Liver (tissue), 9 donors: Measurements from ENCODE around the genes CHKA and TESMIN.

GRCh38 chr11:68115105-68116037 lies 5.8 kb downstream of the CHKA start:
- PRO-cap, 5 experiments, result peak in 1 of 5 experiments; most common plus-strand start chr11:68115597 (in 1); most common minus-strand start chr11:68115401 (in 1)
- RAMPAGE, long total RNA, 2 experiments, result no peak in any of the 2 experiments
- RRBS, result no CpG with 5 or more reads among the region's 2 CpGs

DNA sequence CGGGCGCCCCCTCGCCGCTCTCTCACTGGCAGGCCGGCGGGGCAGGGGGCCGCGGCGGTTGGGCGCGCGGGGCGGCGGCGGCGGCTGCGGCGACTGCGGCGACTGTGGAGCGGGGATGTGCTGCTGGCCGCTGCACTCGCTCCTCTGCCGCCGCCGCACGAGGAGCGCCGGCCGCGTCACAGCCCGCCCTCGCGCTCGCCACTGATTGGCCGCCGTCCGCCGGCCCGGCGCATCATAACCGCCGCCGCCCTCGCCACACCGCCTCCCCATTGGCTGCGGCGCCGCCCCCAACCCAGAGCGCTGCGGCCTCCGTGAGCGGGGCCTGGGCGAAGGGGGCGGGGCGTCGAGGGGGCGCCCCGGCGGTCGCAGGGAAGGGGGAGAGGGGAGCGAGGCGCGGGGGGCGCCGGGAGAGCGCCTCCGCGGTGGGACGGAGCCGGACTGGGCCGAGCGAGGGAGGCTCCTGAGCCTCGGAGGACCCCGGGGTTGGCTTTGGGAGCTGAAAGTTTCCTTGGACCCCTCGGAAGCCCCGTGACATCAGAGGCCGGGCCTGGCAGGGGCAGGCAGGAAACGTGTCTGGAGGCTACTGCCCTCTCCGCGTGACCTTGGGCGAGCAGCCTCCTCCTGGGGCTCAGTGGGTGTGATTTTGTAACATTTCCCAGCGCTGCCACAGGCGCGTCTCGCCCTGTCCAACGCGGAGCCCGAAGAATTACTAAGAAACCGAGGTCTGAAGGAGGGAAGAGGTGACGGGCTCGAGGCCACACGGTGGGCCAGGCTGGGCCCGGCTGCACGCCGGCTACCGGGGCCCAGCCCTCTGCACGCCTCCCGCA lies at the start of gene CHKA:
CHKA (minus strand) TSS at position 146 of the 827 bp plus-strand sequence.
- PRO-cap, 5 experiments, result peak in 5 of 5 experiments; most common plus-strand start position 648 of the sequence (in 4); most common minus-strand start position 146 of the sequence (in 5)
- RAMPAGE, long total RNA, 2 experiments, result no peak in any of the 2 experiments
- RRBS, result 3% methylated on average over 12 of the region's 99 CpGs

- PRO-cap, 5 experiments, result no peak in any of the 5 experiments
- RAMPAGE, long total RNA, 2 experiments, result no peak in any of the 2 experiments
- RRBS, result no CpG with 5 or more reads among the region's 6 CpGs
Observed at GRCh38 chr11:68164056-68164670, 43.0 kb upstream of the CHKA start.

DNA sequence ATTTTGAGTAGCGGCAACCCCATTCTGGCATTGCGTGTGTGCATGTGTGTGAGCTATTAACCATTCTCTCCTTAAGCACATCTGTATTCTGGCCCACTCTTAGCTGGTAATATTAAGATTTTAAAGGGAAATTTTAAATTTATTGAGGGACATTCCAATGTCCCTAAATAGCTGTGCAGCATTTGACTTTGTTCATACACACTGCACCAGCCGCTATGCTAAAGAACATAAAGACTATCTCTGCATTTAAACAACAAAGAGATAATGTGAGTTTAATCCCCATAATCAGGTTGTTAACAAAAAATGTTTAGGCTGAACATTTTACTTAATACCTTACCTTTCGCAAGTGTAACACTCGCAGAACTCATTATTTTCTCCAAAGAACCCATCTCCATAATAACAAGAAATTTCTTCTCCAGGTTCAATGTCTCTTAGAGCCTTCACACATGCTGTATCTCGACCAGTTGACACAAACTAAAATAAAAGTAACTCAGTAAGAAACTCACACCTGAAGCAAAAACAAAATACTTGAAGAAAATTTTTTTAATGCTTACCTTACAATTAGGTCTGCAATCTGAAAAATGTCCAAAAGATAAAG lies 42.3 kb downstream of the KMT5B start:
- PRO-cap, 5 experiments, result no peak in any of the 5 experiments
- RAMPAGE, long total RNA, 2 experiments, result no peak in any of the 2 experiments
- RRBS, result no CpG with 5 or more reads among the region's 6 CpGs

GRCh38 chr11:68282177-68282902 lies 10.6 kb upstream of the C11orf24 start:
- PRO-cap, 5 experiments, result no peak in any of the 5 experiments
- RAMPAGE, long total RNA, 2 experiments, result no peak in any of the 2 experiments
- RRBS, result no CpG with 5 or more reads among the region's 15 CpGs

GRCh38 chr11:68296662-68297391 lies 15.6 kb upstream of the LRP5 start:
- PRO-cap, 5 experiments, result no peak in any of the 5 experiments
- RAMPAGE, long total RNA, 2 experiments, result no peak in any of the 2 experiments
- RRBS, result no CpG with 5 or more reads among the region's 17 CpGs

DNA sequence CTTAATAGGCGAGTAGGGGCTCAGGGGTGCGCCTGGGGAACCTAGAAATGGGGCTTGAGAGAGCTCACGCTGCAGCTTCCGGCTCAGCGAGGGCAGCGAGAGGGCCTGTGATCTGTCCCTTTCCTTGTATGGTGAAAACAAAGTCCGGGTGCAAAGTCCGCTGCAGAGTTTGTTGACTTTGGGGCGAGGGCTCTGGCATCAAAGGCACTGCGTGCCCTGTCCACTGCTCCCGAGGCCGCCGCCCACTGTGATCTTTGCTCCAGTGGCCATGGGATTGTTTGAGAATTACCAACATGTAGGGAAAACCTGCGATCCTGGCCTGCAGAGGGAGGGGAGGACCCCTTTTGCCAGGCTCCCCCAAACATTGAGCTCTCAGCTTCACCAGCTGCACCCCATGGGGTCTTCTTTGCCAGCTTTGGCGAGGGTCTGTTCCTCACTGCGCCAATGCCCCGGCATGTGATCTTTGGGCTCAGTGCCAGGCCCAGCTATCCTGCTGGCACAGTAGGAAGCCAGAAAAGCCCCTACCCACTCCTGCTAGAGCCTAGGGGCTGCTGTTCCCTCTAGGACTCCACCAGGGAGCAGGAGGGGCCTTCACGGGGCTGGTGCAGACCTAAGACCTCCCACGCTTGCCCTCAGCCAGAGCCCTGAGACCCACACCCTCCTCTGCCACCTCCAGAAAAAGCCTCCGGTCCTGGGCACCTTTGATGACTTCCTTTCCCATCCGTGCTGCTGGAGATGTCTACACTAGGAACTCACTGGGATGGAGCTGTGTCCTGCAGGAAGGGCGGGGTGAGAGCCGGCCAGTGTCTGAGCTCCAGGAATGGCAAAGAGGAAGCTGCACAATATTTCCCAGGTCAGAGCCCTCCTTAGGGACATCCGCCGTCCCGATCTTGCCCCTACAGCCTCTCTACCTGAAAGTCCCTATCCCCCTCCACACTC lies 14.0 kb upstream of the LRP5 start:
- PRO-cap, 5 experiments, result peak in 5 of 5 experiments; most common plus-strand start position 281 of the sequence (in 3); most common minus-strand start position 130 of the sequence (in 3)
- RAMPAGE, long total RNA, 2 experiments, result no peak in any of the 2 experiments
- RRBS, result 13% methylated on average over 7 of the region's 26 CpGs

DNA sequence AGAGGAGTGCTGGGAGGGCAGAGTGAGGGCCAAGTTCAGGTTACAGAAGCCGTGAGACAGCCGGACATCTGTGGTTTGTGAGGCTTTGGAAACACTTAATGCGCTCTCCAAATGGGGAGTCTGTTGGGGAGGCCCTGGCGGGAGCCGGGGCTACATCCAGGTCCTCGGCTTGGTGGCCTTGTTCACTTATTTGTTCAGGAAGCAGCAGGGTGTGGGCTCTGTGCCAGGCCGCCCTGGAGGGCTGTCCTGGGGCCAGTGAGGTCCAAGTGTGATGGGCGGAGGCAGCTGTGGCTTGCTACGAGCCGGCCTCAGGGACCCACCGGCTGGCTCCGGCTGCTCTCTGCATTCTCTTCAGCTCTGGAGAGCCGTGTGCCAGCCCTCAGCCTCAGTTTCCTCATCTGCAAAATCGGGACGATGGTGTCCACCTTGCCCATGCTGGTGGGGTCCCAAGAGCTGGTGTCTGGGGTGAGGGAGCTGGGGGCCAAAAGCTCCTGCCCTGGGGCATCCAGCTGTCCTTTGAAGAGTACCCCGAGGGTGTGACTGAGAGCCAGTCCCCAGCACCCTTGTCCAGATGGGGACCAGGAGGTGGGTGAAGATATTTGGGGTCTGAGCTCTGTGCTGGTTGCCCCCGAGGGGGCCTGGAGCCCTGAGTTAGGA lies 4.6 kb downstream of the LRP5 start:
- PRO-cap, 5 experiments, result peak in 1 of 5 experiments; most common plus-strand start position 295 of the sequence (in 1); most common minus-strand start position 171 of the sequence (in 1)
- RAMPAGE, long total RNA, 2 experiments, result no peak in any of the 2 experiments
- RRBS, result 7% methylated on average over 3 of the region's 17 CpGs

DNA sequence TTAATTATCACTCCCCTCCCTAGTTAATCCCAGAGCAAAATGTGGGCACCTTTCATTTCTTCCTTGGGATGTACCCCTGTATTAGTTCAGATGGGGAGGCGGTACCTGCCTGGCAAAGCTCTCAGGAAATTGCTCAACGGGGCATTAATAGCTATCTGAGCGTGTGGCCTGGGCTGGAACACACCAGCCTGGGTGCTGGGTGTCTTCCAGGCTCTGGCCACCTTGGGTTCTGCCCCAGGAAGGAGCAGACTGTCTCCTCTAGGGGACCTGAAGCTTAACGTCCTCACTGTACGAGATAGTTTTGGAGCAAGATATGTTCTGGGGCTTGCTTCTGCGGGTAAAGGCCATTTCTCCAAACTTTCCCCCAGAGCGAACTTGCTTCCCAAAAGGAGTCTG lies 9.3 kb downstream of the LRP5 start:
- PRO-cap, 5 experiments, result peak in 1 of 5 experiments; most common plus-strand start position 154 of the sequence (in 1)
- RAMPAGE, long total RNA, 2 experiments, result no peak in any of the 2 experiments
- RRBS, result 60% methylated on average over 1 of the region's 7 CpGs

DNA sequence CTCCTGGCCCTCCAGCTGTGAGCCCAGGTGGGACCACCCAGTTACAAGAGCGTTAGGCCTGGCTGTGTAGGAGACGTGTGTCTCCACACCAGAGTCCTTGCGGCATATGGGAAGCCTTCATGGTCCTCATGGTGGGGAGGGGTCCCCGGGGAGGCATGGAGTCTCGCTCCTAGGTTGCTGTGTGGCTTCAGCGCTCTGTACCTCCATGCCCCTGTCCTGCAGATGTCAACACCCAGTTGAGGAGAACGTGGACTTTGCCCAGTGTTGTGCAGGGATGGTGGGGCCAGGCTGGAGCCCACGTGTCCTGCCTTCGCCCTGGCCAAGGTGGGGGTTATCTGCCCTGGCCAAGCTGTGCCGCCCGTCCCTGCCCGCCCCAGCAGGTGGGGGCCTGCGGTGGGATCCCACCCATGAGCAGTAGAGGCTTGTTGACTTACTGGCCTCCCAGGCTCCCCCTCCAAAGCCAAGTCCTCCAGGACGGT lies 14.4 kb downstream of the LRP5 start:
- PRO-cap, 5 experiments, result peak in 3 of 5 experiments; most common plus-strand start position 264 of the sequence (in 1); most common minus-strand start position 213 of the sequence (in 3)
- RAMPAGE, long total RNA, 2 experiments, result no peak in any of the 2 experiments
- RRBS, result no CpG with 5 or more reads among the region's 14 CpGs

DNA sequence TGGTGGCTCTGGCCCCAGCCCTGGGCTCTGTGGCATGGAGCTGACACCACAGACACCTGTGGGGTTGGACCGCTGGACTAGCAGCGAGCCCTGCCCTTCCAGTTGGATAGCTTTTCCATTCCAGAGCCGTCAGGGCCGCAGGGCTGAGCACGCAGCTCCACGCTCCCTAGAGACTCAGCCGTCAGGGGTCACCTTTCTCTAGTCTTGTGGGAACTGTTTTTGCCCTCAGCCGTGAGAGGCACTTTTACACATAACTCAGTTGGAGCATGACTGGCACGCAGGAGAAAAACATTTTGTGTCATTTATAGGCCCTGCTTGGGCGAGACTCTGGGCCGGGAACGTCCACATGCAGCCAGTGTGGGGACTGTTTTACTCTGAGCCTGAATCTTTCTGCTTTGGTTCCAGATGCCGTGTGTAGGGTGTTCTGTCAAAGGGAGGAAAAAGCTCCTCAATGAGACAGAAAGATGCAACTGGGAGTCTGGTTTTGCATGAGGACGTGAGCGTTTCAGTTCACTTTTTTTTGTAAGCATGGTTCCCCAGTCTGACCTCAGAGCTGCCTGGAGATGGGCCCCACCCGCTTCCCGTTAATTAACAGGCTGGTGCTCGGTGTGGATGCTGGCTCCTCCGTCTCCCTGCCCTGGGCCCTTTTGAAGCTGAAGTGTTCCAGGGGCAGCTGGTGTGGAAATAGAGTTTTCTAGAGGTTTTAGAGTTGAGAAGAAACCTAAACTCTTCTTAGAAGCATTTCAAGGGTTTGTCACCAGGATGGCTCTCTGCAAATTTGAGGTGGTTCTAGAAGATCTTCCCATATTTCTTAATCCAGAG lies 58.3 kb downstream of the LRP5 start:
- PRO-cap, 5 experiments, result no peak in any of the 5 experiments
- RAMPAGE, long total RNA, 2 experiments, result no peak in any of the 2 experiments
- RRBS, result no CpG with 5 or more reads among the region's 19 CpGs

DNA sequence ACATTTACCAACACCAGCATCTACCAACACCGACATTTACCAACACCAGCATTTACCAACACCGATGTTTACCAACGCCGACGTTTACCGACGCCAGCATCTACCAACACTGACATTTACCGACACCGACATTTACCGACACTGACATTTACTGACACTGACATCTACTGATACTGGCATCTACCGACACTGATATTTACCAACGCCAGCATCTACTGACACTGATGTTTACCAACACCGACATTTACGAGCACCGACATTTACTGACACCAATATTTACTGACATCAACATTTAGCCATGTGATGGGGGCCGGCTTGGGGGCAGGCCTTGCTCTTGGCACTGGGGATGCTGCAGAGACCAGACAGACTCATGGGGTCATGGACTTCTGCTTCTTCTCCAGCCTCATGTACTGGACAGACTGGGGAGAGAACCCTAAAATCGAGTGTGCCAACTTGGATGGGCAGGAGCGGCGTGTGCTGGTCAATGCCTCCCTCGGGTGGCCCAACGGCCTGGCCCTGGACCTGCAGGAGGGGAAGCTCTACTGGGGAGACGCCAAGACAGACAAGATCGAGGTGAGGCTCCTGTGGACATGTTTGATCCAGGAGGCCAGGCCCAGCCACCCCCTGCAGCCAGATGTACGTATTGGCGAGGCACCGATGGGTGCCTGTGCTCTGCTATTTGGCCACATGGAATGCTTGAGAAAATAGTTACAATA lies 70.9 kb upstream of the PPP6R3 start:
- PRO-cap, 5 experiments, result peak in 1 of 5 experiments; most common plus-strand start position 361 of the sequence (in 1)
- RAMPAGE, long total RNA, 2 experiments, result no peak in any of the 2 experiments
- RRBS, result no CpG with 5 or more reads among the region's 26 CpGs

DNA sequence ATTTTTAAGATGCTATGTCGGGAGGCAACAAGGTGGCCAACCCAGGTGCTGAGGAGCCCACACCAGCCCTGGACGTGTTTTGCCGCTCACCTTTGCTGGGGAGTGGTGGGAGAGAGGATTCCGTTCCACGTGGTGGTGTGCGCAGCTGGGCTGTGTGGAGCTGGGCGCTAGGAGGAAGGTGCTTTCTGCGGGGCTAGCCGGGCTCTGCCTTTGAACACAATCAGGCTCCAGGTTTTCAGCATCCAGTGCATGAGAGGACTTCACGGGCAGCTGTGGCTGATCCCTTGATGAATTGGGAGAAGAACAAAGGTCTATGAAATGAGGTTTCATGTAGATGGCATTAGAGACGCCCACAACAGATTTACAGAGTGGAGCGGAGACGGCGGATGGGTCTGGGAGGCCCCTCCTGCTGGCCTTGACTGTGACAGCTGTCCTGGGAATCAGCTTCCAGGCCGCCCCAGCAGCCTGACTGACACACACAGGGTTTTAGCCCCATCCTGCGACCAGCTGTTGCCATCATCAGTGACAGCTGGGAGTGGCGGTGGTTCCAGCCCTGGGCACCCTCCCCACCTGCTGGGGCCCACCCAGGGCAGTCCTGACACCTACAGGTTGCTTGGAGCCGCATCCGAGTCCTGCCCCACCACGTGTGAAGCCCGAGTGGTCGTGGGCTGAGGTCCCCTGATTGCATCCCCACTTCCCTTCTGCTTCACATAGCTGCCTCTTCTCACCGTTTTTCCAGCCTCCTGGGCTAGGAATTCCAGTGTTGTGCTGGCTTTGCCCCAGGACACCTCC lies 64.1 kb upstream of the PPP6R3 start:
- PRO-cap, 5 experiments, result no peak in any of the 5 experiments
- RAMPAGE, long total RNA, 2 experiments, result no peak in any of the 2 experiments
- RRBS, result no CpG with 5 or more reads among the region's 23 CpGs

GRCh38 chr11:68411491-68412190 lies 48.9 kb upstream of the PPP6R3 start:
- PRO-cap, 5 experiments, result no peak in any of the 5 experiments
- RAMPAGE, long total RNA, 2 experiments, result no peak in any of the 2 experiments
- RRBS, result no CpG with 5 or more reads among the region's 21 CpGs

GRCh38 chr11:68424899-68425602 lies 35.5 kb upstream of the PPP6R3 start:
- PRO-cap, 5 experiments, result no peak in any of the 5 experiments
- RAMPAGE, long total RNA, 2 experiments, result no peak in any of the 2 experiments
- RRBS, result 100% methylated on average over 9 of the region's 33 CpGs

- PRO-cap, 5 experiments, result no peak in any of the 5 experiments
- RAMPAGE, long total RNA, 2 experiments, result no peak in any of the 2 experiments
- RRBS, result no CpG with 5 or more reads among the region's 3 CpGs
Observed at GRCh38 chr11:68581456-68581809, 102.9 kb upstream of the GAL start.

- PRO-cap, 5 experiments, result no peak in any of the 5 experiments
- RAMPAGE, long total RNA, 2 experiments, result no peak in any of the 2 experiments
- RRBS, result no CpG with 5 or more reads among the region's 22 CpGs
Observed at GRCh38 chr11:68704814-68705501, 20.6 kb downstream of the GAL start.

DNA sequence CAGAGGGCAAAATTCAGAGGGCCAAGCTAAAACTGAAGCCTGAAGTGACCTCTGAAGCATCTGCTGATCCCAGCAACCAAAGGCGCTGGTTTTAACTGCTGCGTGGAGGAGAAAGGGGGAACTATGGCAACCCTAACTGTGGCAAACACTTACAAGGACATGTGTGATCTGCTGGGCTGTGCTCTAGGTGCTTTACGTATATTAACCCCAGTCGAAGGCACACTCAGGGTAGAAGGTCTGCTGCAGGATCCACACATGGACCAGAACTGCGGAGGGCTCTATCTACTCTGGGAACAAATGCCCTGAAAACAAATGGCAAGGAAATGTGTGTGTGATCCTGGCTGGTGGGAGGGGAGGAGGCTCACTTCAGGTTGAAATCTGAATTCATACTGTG lies 25.4 kb downstream of the TESMIN start:
- PRO-cap, 5 experiments, result no peak in any of the 5 experiments
- RAMPAGE, long total RNA, 2 experiments, result no peak in any of the 2 experiments
- RRBS, result no CpG with 5 or more reads among the region's 5 CpGs

DNA sequence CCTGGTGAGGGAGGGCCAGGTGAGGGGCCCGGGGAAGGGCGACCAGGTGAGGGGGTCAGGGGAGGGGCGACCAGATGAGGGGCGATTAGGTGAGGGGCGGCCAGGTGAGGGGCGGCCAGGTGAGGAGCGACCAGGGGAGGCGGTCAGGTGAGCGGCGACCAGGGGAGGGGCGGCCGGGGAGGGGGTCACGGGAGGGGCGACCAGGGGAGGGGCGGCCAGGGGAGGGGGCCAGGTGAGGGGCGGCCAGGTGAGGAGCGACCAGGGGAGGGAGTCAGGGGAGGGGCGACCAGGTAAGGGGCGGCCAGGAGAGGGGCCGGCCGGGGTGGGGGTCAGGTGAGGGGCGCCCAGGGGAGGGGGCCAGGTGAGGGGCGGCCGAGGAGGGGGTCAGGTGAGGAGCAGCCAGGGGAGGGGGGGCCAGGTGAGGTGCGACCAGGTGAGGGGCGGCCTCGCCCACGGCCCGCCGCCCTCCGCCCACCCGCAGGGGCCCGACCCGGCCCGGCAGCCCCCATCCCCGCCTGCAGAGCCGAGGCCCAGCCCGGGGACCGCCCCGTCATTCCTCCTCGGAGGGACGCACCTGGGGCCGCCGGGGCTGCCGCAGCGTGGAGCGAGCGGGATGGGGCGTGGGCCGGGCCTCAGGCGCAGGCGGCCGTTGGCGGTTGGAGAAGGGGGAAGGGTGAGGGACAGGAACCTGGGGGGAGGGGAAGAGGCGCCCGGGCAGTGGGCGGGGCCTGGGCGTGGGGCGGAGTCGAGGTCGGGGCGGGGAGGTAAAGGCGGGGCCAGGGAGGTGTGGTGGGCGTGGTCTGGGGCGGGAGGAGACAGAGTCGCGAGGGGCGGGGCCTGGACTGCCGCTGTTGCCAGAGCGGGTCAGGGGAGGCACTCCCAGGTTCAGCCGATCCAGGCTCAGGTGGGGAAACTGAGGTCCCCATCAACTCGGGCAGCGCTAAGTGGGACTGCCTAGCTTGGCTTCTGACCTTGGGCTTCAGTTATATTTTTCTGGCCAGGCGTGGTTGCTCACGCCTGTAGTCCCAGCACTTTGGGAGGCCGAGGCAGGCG lies at the start of gene TESMIN:
TESMIN (minus strand) TSS at position 675 of the 1,053 bp plus-strand sequence.
- PRO-cap, 5 experiments, result peak in 2 of 5 experiments; most common plus-strand start position 796 of the sequence (in 1); most common minus-strand start position 675 of the sequence (in 2)
- RAMPAGE, long total RNA, 2 experiments, result no peak in any of the 2 experiments
- RRBS, result 5% methylated on average over 20 of the region's 77 CpGs

GRCh38 chr11:68807404-68807748 lies 34.3 kb downstream of the CPT1A start:
- PRO-cap, 5 experiments, result no peak in any of the 5 experiments
- RAMPAGE, long total RNA, 2 experiments, result no peak in any of the 2 experiments
- RRBS, result 98% methylated on average over 3 of the region's 16 CpGs